Mesothelial cell of epicardium (in vitro differentiated cells): ENCODE measurements around a stretch of chr16.

GRCh38 chr16:53307572-53308128 lies 126.6 kb upstream of the RBL2 start:
- PRO-cap, result no peak

GRCh38 chr16:53550133-53550528 lies 47.1 kb upstream of the AKTIP start:
- PRO-cap, result no peak

- PRO-cap, result no peak
Measured at GRCh38 chr16:53780090-53780400, 76.1 kb downstream of the FTO start.

DNA sequence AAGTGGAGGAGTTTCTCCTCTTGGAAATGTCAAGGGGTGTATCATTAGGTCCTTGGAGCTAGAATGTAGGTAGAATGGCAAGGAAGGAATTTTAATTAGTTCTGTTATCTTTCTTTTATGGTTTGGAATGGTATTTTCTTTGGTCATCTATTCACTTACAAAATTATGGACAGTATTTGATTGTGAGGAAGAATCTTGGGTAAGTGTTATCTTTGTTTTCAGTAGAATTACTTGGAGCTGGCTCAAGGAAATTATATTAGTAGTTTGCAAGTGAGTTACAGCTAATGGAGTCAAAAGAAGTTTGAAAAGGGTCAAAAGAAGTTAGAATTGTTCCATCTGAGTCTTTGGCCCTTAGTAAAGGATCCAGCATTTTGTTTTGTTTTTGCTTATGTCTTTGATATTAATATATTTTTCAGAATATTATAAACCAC lies 88.9 kb downstream of the FTO start:
- PRO-cap, result no peak

GRCh38 chr16:54141479-54141993 lies 145.1 kb downstream of the IRX3 start:
- PRO-cap, result no peak

- PRO-cap, result no peak
Measured at GRCh38 chr16:54171876-54172474, 114.6 kb downstream of the IRX3 start.

GRCh38 chr16:54283028-54283636 lies 3.5 kb downstream of the IRX3 start:
- PRO-cap, result no peak

- PRO-cap, result no peak
Measured at GRCh38 chr16:54283637-54283866, 3.0 kb downstream of the IRX3 start.

GRCh38 chr16:54540775-54541383 lies 254.3 kb upstream of the IRX3 start:
- PRO-cap, result no peak

DNA sequence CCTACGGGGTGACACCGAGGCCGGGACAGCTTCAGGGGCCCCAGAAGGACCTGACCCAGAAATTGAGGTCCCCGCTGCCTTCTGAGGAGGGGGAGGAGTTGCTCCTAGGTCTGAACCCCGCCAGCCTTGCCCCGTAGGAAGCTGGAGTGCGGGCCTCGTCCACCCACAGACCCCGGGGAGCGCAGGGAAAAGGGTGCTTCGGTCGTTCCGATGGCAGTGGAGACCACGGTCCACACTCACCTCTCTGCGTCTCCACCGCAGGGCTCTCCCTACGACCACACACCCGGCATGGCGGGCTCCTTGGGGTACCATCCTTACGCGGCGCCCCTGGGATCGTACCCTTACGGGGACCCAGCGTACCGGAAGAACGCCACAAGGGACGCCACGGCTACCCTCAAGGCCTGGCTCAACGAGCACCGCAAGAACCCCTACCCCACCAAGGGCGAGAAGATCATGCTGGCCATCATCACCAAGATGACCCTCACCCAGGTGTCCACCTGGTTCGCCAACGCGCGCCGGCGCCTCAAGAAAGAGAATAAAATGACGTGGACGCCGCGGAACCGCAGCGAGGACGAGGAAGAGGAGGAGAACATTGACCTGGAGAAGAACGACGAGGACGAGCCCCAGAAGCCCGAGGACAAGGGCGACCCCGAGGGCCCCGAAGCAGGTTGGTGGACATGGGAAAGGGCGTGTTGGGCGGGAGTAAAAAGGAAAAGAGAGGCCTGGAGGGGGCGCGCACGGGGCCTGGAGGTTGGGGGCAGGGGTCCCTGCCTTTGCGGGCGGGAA lies 1.8 kb downstream of the IRX5 start:
- PRO-cap, result no peak

DNA sequence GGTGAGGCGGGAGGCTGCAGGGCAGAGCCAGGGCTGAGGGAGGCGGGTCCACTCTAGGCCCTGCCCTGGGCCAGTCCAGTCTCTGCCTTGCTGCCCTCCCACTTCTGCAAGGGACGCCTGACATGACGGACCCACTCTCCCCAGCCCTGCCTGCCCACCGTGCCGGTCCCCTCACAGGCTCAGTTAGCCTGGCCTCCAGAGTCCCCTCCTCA lies 160.6 kb downstream of the IRX5 start:
- PRO-cap, result no peak

DNA sequence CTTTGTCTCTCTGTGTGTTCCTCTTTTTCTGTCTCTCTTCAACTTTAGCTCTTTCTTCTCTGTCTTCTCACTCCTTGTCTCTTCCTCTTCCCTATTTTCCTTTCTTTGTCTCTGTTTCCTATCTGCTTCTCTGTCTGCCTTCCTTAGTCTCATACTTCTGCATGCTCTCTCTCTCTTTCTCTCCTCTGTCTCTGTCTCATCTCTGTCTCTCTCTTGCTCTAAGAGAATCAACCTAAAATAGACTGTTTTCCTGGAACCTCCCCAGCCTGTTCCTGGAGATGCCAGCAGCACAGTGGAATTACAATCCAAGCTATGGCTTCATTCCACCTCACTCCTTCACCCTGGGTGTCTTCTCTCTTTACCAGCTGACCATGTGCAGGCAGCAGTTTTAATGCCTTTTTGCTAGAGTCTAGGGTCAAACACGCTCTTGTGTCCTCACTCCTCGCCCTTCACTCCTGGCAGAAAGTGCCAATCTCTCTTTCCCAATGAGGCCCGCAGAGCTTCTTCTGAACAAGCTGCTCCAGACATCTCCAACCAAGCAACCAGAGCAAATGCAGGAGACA lies 60.1 kb upstream of the IRX6 start:
- PRO-cap, result no peak

DNA sequence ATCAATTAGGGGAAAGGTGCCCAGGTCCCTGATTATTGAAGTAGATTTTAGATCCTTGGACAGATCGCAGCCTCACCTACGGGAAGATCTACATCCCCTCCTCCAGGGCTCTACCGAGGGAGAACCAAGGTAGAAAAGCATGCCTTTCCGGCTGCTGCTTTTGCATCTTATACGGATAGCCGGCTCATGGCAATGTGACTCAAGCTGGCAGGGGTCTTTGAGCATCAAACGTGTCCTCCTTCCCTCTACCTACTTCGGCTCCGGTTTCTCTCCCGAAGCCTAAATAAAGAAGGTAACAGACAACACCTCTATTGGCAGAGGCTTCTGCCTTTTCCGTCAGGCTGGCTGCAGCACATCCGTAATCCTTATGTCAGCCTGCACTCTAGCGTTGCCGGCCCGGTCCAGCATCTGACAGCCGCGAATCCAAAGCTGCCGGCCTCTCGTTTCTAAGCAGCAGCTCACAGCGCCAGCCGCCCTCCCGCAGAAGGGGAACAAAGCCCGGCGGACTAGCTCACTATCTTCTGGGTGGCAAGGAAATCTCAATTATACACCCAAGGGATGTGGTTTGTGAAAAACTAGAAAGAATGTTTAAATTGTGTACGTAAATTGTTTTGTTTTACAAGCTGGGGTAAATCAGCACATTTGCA lies 47.0 kb downstream of the IRX6 start:
- PRO-cap, result no peak

DNA sequence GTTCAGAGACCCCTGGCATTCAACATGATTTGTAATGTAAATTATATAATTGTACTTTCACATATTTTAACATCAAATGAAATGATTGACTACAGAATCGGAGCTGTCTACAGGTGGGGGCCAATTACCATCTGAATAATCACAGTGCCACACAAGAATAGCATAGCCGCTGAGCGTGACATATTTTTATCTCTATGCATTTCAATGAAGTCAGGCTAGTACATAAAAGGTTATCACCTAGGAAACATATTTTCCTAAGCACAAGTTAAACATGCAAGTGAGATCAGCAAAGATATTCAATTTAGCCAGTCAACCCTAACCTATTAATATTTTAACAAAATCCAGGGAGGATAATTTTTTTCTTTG lies 66.9 kb downstream of the IRX6 start:
- PRO-cap, result no peak

DNA sequence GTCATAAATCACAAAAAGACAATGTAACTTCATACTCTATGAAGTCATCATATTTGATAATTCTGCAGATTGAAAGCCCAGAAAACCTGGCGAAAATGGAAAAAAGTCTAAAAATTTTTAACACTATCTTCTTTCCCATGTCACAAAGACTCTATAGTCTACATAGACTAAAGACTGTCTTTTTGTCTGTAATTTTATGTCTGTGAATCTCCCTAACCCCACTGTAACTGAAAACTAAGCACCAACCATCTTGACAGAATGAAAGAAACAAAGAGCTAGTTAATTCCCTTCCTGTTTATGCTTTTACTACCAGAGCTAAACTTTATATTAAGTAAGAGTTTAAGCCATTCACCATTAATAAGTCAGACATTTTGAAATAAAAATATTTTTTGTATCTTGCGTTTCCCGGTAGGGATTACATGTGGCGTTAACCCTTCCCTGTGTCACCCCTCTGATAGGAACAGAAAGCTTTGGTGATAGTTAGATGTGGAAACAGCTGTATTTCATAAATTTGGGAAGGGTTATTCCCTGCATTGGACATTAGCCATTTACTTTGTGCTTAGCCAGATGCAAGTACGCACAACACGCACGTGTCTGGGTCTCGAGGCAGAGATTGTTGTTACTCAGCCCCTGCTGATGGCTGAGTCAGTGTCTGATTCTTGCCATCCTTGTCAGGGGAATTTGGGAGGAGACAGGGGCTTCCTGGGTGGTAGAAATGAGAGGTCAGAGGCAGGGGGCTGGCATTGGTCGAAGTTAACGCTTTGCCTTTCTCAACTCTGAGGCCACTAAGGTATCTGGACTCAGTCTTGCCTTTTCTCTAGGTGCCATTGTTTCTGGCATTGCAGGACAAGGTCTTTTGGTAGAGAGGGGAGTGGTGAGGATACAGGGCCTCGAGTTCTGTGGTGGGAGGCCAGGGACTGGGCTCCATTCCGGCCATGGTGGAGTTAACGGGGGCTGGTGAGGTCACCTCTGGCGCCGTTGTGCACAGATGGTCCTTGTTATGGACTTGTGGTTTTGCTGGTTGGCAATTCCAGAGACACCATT lies 8.0 kb downstream of the MMP2 start:
- PRO-cap, result no peak

DNA sequence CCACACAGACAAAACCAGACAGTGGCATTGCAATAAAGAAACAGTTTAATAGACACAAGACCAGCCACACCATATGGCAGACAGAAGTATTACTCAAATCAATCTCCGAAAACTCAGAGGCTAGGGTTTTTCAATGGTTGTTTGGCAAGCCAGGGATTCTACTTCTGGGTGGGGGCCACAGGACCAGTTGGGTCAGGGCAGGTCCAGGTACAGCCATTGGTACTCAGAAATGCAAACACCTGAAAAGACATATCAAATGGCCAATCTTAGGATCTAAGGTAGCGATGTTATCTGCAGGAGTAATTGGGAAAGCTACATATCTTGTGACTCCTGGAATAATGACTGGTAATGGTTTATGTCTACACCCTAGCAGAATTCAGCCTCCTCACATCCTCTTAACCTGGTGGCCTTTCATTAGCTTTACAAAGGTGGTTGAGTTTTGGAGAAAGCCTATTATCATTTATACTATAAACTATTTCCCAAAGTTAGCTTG lies 40.8 kb upstream of the CES5A start:
- PRO-cap, result no peak

DNA sequence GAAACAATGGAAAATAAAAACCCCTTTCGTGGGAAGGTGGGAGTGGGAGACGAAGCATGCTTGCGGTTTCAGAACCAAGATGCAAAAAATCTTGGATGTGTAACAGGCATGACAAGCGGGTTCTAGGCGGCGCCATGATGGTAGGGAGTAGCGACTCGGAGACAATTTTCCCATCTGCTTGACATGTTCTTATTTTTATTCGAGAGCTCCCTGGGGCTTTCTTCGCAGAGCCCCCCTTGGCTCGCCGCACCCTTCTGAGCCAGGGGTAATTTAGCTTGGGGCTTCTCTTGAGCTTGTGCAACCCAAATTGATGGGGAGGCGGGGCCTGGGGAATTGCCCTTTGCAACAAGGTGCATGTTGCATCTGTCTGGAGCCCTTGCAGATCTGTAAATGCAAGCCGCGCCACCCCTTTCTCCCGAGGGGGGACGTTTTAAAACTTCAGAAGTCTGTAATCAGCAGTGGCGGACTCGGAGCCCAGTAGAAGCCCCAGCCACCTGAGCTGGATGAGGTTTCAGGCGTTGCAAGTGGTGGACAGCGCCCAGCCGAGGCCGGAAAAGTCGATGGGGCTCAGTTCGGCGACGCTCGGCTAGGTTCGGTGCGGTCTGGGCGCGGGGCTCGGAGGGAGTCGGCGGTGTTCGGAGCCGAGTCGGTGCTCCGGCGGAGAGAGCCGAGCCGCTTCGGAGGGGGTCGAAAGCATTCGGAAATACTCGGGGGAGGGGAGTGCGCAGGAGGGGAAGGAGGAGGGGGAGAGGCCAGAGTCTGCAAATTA lies 2.9 kb downstream of the GNAO1 start:
- PRO-cap, result no peak

DNA sequence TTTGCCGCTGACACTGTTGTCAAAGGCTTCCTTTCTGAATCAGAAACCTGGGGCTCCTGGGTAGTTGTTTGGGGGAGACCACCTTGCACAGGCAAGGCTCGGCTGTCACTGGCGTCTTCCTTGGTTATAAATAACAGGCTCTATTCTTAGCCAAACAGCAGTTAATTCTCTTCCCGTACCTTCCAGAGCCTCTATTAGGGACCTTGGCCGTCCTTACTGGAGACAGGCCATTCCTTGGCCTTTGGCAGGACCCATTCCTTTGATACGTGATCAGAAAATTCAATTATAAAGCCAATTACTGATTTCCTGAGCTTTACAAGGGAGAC lies 104.5 kb downstream of the GNAO1 start:
- PRO-cap, result no peak

GRCh38 chr16:56606496-56606982 lies 1.8 kb upstream of the MT2A start:
- PRO-cap, result no peak

GRCh38 chr16:56627130-56627866 lies 1.7 kb downstream of the MT1E start:
- PRO-cap, result no peak